Helper T cell (primary cell): ENCODE measurements around a stretch of chr6.

DNA sequence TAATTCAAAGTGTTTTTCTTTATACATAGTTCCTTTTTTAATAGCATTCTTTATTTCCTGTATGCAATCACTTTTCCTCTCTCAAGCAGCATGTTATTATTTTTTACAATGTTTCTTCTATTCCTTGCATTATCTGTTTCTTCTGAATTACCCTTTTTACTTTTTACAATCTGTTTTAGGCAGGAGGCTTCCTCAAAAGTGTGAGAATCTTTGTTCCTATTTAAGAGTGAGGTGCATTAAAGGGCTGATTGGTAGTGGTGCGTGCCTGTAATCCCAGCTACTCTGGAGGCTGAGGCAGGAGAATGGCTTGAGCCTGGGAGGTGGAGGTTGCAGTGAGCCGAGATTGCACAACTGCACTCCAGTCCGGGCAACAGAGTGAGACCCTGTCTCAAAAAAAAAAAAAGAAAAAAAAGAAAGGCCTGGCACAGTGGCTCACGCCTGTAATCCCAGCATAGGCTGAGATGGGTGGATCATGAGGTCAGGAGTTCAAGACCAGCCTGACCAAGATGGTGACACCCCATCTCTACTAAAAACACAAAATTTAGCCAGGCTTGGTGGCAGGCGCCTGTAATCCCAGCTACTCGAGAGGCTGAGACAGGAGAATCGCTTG lies 205.6 kb downstream of the ARID1B start:
- PRO-cap, 2 experiments = no peak in any of the 2 experiments

GRCh38 chr6:156987870-156988796 lies 211.0 kb downstream of the ARID1B start:
- PRO-cap, 2 experiments = no peak in any of the 2 experiments

GRCh38 chr6:157033139-157033924 lies 256.2 kb downstream of the ARID1B start:
- PRO-cap, 2 experiments = no peak in any of the 2 experiments

DNA sequence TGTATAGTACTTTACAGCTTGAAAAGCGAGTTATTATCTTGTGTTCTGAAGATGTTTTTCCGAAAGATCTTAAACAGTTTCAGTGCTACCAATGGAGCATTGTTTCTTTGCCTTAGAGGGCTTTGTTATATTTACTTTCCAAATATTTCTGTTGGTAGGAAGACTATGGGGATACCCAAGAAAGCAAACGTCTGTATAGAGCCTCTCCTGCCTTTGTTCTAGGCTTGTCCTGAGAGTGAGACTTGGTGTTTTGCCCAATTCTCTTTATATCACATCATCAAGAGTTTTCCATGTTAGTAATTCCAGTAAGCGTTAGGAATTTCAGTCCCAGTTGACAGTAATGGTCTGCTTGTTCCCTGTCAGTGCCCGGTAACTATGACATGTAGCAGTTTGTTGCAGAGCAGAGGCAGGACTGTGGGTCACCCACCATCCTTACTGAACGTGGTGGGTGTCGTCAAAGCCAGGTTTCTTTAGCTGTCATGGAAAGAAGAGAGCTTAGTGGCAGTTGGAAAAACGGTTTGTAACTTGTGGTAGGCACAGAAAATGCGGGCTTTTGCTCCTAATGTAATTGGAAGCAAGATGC lies 189.0 kb downstream of the TMEM242 start:
- PRO-cap, 2 experiments = no peak in any of the 2 experiments

DNA sequence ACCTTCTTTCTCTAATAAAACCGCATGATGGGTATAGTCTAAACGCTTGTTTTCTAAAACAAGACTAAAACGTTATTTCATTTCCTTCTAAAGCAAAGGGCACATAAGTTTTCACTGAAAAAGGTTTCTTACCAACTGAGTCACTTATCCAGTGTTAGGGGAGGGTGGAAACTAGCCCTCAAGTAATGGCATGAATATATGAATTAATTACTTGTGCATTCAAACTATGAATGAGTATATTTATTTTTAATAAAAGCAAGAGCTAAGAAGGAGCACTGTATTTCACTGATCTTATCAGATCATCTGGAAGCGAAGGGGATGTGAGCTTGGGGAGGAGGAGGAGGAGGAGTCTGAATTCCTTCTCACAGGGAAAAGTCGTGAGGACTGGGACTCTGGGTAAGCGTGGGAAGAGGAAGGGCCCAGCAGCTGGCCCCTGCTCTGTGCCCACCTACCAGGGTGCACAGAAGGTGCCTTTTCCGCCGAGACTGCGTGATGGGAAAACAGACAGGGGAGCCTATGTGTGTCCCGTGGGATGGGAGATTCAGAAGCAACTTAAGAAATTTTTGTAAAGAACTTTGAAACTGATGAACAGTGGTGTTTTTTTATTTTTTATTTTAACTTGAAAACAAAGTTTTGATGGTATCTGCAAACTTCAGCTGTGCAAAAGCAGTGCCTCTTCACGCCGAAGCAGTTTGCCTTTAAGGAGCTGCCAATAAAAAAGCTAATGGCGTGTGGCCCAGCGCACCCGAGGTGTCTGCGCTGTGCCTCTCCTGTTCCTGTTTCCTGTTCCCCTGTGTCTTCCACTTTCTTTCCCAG lies 178.8 kb downstream of the TMEM242 start:
- PRO-cap, 2 experiments = no peak in any of the 2 experiments

DNA sequence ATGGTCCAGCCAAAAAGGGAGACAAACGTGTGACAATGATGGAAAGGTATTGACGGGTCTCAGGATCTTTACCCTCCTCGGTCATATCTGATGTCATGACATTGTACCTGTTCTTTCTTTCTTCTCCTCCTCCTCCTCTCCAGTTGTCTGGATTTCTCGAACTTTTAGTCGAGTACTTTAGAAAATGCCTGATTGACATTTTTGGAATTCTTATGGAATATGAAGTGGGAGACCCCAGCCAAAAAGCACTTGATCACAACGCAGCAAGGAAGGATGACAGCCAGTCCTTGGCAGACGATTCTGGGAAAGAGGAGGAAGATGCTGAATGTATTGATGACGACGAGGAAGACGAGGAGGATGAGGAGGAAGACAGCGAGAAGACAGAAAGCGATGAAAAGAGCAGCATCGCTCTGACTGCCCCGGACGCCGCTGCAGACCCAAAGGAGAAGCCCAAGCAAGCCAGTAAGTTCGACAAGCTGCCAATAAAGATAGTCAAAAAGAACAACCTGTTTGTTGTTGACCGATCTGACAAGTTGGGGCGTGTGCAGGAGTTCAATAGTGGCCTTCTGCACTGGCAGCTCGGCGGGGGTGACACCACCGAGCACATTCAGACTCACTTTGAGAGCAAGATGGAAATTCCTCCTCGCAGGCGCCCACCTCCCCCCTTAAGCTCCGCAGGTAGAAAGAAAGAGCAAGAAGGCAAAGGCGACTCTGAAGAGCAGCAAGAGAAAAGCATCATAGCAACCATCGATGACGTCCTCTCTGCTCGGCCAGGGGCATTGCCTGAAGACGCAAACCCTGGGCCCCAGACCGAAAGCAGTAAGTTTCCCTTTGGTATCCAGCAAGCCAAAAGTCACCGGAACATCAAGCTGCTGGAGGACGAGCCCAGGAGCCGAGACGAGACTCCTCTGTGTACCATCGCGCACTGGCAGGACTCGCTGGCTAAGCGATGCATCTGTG lies 117.0 kb downstream of the TMEM242 start:
- PRO-cap, 2 experiments = no peak in any of the 2 experiments

GRCh38 chr6:157208071-157208790 lies 115.1 kb downstream of the TMEM242 start:
- PRO-cap, 2 experiments = no peak in any of the 2 experiments

DNA sequence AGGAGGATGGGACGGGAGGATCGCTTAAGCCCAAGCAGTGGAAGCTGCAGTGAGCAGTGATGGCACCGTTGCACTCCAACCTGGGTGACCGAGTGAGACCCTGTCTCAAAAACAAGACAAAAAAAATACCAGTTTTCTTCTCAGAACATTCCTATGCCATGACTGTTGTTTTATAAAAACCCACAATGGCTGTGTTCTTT lies 103.5 kb downstream of the TMEM242 start:
- PRO-cap, 2 experiments = no peak in any of the 2 experiments

DNA sequence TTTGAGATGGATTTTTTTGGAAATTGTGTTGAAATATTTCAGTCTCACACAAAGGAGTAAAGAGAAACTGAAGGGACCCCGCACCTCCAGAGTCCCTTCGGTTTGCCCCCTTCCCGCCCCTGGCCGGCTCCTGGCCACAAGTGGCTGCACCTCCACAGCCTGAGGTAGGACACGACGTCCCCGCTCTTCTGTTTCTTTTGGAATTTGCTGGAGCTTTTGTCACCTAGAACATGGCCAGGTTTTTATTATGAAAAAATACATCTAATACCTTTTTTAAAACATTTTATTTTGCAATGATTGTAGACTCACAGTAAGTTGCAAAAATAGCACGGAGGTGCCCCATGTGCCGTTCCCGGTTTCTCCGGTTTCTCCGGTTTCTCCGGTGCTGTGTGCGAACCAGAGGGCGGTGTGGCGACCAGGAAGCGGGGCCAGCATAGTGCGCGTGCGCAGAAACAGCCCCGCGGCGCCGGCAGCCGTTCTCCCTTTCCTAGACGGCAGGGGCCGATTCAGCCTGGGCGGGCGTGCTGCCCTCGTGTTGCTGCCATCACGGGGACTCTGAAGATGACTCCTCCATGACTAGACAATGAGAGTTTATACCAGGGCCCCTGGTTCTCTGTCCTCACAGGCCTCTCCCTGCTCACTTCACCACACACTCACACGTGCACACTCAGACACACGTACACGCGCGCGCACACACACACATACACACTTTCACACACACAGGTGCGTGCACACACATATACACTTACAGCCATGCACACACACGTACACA lies 102.2 kb downstream of the TMEM242 start:
- PRO-cap, 2 experiments = peak in 2 of 2 experiments; most common plus-strand start position 491 of the sequence (in 2); most common minus-strand start position 410 of the sequence (in 1)

GRCh38 chr6:157292421-157293158 lies 30.7 kb downstream of the TMEM242 start:
- PRO-cap, 2 experiments = no peak in any of the 2 experiments

DNA sequence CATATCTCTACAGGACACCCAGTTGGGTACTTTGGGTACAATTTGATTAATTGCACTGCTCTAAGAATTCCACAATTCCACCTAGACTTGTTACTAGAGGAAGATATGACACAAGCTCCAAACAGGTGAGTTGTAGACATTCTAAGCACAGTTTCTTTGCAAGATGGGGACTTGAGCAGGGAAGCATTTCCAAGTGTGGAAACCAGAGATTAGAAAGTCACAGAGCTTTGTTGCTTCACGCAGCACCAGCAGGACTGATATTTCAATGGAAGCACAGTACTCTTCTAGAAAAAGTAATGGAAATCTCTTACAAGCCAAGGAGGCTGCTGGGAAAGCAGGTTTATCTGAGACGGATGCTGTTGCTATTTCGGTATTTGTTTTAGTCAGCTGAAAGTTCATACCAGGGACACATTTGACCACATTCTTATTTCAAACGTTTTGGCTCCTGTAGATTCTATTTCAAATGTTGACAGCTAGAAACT lies 3.5 kb upstream of the TMEM242 start:
- PRO-cap, 2 experiments = no peak in any of the 2 experiments

GRCh38 chr6:157354936-157355261 lies 26.1 kb upstream of the ZDHHC14 start:
- PRO-cap, 2 experiments = no peak in any of the 2 experiments

DNA sequence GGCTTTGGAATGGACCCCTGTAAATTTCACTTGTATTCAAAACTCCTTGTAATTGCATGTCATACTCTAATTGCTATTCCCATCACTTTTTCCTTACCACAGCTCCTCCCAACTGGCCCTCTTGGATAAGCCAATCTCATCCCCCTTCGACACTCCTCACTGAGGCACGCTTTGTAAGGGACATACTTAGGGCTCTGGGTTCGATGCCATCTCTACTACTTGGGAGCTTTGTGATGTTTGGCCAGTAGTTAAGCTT lies 1.4 kb upstream of the ZDHHC14 start:
- PRO-cap, 2 experiments = no peak in any of the 2 experiments

DNA sequence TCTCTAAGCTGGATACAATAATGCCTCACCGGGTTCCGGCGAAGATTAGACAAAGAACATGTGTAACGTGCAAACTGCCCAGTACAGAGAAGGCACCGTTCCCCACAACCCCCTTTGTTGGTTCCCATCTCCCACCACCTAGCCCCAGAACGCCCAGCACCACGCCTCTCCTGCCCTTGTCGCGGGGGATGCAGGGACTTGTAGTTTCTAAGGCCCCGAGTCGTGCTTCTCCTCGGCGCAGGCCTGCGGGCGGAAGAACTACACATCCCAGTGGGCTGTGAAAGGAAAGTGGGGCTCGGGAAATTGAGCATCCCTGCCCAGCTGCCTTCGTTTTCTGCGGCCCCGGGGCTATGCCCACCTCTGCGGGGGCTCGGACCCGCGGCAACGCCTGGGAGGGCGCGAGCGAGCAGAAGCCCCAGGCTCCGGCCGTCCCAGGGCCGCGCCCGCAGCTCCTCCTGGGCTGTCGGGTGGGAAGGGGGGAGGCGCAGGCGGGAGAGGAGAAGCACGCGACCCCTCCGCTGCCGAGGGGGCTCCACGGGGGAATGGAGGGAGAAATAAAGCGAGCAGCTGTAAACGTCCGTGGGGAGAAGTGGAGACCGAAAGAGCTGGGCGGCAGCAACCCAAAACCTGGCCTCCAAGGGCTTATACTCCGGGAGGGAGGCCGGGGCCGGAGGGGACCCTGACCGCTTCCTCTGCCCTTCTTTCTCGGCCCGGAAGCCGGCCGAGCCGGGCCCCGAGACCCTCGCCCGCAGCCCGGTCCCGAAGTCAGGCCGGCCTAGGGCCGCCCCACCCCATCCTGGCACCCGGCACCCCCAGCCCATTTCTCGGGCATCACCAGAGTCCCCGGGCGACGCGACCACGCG lies 878 bp upstream of the ZDHHC14 start:
- PRO-cap, 2 experiments = peak in 2 of 2 experiments; most common plus-strand start position 330 of the sequence (in 1); most common minus-strand start position 115 of the sequence (in 1)

- PRO-cap, 2 experiments = no peak in any of the 2 experiments
Observed at GRCh38 chr6:157405842-157406321, 24.9 kb downstream of the ZDHHC14 start.

- PRO-cap, 2 experiments = no peak in any of the 2 experiments
Observed at GRCh38 chr6:157433361-157433980, 52.5 kb downstream of the ZDHHC14 start.

- PRO-cap, 2 experiments = no peak in any of the 2 experiments
Observed at GRCh38 chr6:157434552-157435063, 53.6 kb downstream of the ZDHHC14 start.

- PRO-cap, 2 experiments = no peak in any of the 2 experiments
Observed at GRCh38 chr6:157632798-157633330, 190.2 kb upstream of the SNX9 start.

DNA sequence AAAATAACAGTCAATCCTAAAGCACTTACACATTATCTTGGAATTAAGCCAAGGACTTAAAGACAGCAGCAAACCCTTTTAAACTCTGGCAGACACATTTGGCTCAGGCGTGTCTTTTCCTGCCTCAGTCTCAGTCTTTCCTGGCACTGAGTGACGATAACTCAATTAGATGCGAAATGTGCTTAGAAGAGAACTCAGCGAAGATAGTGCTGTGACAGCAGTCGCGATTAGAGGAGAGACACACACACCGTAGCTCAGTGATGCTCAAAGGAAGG lies 103.7 kb upstream of the SNX9 start:
- PRO-cap, 2 experiments = no peak in any of the 2 experiments

- PRO-cap, 2 experiments = no peak in any of the 2 experiments
Observed at GRCh38 chr6:157752519-157753238, 70.4 kb upstream of the SNX9 start.